ENCODE data around the genes MAP9 and PDGFC.

GRCh38 chr4:154588011-154588714, 2.4 kb downstream of the FGA start:
- PRO-cap = no peak

GRCh38 chr4:155304408-155305284, 72.1 kb downstream of the MAP9 start:
- PRO-cap = bidirectional peak, plus-strand start at chr4:155304769, minus-strand start at chr4:155304520

- PRO-cap = no peak
These were observed at the start of gene MAP9 for GRCh38 chr4:155376184-155377446. MAP9 (minus strand) TSS chr4:155376965.

GRCh38 chr4:155392797-155393270, 16.1 kb upstream of the MAP9 start:
- PRO-cap = no peak

DNA sequence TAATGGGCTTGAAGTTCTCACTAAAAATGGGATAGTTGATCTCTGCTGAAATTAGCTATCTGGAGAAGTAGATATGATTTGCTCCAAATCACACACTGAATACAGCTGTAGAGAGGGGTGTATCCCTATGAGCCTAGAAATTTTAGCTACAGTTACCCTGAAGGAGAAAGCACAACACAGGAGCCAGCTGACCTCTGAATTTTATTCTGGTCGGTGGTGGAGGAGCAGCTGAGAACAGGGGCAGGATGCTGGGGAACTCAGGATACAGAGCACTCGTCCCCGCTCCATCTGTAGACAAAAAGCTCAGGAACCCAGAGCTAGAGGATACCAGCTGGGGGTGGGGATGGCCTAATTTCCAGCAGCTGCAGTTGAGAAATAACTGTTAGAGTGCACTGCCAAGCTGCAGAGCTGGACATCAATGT, 122.2 kb upstream of the GUCY1A1 start:
- PRO-cap = no peak

DNA sequence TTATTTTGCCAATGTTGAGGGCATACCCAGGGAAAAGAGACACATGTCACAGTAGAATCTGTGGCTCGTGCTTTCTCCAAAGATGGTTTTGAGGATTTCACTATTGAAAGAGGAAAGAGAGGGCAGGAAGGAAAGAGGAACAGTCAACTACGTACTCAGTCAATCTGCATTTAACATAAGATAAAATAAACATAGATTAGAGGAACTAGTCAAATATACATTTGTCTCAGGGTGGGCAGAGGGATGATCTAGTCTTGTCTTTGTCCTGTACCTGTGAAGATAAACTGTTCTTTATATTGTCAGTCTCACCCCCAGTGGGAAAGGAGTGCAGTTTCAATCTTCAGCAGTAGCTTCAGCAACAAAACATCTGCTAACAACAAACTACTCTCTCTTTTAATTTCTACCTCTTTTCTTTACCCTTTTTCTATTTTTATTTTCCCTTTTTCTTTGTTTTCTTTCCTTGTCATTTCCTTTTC, 51.6 kb upstream of the GUCY1A1 start:
- PRO-cap = no peak

GRCh38 chr4:155667504-155668617, 1.2 kb downstream of the GUCY1A1 start:
- PRO-cap = bidirectional peak, plus-strand start at chr4:155667662, minus-strand start at chr4:155667575; bidirectional peak, plus-strand start at chr4:155668103, minus-strand start at chr4:155668028; unidirectional peak, minus-strand start at chr4:155668161

GRCh38 chr4:155832673-155833057, 33.4 kb downstream of the ASIC5 start:
- PRO-cap = no peak

DNA sequence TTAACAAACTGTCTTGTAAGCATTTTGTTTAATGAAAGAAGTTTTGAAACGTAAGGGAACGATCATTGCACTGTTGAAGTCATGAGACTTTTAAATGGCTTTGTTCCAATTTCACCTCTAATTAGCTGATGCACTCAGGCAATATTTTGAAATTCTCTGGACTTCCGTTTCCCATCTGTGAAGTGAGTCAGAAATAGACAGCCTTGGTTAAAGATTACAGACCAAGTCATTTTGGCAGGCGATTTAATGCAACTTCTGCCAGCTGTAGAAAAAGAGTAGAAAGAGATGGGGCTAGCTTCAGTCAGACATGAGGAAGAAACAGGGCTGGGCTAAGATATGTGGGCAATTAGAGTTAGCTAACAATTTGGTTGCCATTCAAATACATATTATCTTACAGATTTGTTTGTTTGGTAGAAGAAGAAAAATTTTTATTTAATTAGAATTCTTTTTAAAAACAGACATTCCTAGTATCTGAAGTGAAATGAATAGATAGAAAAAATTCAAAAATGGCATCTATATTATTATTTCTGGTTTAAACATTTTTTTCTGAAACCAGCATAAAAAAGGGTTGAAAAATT, 14.0 kb upstream of the TDO2 start:
- PRO-cap = no peak

GRCh38 chr4:155908032-155909129, 4.9 kb downstream of the TDO2 start:
- PRO-cap = no peak

DNA sequence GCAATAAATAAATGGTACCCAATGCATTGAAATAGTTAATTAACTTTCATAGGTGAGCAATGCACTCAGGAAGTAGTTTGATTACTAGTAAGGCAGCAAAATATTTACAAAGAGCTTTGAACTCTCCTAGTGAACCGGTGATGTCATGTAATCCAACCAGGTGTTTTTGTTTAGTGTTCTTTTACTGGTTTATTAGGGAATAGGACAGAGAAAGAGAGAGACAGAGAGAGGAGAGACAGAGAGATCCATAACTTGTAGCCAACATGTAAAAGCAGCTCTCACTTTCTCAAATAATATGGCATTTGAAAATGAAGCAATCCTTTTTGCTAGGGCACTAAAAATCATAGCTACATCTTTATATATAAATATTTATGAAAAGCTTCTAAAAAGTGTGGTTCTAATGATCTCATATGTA, 228.7 kb upstream of the CTSO start:
- PRO-cap = no peak

DNA sequence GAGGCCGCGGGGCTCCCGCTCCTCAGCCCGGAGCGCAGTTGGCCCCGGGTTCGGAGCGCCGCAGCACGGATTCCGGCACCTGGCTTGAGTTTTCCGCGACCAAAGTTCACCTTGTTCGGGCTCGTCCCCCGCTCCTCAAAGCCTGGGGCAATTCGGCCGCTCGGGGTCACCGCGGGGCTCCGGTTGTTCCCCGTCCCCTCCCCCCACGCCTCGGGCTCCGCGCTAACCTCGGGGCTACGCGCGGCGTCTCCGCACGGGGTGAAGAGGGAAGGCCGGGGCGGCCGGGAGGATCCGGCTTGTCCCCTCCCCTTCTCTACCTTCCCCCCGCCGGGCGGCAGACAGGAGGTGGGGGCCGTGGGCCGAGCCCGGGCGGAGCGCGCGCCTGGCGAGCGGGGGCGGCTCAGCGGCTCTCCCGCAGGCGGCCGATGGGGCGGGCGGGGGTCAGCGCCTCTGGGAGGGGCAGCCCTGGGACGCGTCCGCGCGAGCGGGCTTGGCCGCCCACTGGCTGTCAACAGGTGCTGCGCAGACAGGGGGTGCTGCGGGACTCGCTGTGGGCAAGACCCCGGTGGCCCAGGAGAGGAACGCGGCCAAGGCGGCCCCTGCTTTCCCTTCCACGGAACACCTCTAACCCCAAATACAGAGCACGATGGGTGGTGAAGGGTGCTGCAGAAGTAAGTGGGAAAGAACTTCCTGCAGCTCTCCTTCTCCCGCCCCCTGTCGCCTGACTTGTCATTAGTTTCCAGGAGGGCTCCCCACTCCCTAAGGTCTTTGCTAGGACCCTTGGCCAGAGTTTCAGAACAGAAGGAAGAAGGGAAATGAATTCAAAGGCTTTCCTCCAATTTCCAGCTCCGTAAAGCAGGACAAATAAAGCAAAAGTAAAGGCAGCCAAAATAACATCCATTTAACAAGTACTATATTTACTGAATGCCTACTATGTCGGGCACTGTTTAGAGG, at the start of gene PDGFC:
PDGFC (minus strand) TSS at position 260 of the 954 bp plus-strand sequence.
- PRO-cap = bidirectional peak, plus-strand start at position 406 of the sequence, minus-strand start at position 260 of the sequence; unidirectional peak, minus-strand start at position 677 of the sequence

DNA sequence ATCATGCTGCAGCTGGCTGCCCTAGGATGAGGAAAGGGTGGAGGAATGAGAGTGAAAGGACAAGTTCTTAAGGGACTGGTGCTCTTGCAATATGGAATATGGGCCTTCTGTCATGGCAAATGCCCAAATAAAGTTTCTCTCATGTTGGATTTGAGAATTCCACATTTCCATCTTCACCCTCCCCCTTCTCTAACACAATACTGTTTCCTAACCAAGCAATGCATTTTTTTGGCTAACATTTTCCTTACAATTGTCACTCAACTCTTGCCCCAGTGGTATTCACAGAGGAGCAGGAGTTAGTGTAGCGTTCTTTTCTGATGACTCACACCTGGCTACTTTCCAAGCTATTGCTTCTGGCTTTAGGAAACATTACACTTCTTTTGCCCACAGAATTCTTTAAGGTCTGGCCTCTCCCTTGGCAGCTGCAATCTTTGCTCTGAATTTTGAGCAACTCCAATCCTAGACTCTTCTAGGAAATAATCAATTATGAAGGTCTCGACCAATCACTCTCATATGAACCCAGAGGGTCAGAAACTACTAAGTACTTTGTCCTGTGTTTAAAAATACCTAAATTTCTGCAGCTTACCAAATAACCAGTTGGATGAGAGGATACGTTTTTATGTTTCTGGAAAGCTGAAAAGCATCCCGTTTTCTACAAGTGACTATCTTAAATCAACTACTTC, 27.6 kb upstream of the PDGFC start:
- PRO-cap = no peak

GRCh38 chr4:158170390-158171114, 2.3 kb downstream of the GASK1B start:
- PRO-cap = bidirectional peak, plus-strand start at chr4:158170764, minus-strand start at chr4:158170708

GRCh38 chr4:158215840-158216897, 5.9 kb downstream of the TMEM144 start:
- PRO-cap = no peak

DNA sequence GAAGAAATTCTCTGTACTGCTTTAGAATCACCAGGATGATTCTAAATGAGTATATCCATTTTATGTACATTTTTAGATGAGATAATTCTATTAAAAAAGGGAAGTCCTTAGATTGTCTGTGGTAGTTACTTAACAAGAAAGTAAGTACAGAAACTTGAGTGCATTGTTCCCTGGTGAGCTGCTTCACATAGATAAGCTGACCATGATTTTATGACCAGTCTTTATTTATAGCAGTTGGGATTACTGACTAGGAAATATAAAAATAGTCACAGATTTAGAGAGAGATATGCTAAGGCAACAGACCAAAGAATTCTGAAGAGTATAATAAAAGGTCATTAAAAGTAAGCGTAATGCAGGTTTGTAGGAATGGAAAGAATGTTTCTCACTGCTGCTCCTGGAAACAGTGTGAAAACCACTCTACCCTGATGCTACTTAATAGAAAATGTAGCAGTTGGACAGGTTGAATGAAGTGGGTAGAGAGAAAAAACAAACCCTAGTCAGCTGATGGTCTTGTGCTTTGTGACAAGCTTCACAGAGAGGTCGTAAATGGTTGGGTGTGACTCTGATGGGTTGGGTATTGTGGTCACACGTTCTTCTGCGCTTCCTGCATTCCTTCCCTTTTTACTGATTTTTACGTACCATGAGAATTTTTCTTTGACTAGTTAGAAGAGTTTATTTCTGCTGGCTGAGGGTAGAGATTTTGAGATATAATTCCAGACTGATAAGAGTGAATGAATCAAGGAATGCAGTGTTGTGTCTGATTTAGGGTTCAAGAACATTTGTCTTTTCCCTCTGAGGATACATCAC, 41.2 kb downstream of the FNIP2 start:
- PRO-cap = bidirectional peak, plus-strand start at position 559 of the sequence, minus-strand start at position 466 of the sequence

DNA sequence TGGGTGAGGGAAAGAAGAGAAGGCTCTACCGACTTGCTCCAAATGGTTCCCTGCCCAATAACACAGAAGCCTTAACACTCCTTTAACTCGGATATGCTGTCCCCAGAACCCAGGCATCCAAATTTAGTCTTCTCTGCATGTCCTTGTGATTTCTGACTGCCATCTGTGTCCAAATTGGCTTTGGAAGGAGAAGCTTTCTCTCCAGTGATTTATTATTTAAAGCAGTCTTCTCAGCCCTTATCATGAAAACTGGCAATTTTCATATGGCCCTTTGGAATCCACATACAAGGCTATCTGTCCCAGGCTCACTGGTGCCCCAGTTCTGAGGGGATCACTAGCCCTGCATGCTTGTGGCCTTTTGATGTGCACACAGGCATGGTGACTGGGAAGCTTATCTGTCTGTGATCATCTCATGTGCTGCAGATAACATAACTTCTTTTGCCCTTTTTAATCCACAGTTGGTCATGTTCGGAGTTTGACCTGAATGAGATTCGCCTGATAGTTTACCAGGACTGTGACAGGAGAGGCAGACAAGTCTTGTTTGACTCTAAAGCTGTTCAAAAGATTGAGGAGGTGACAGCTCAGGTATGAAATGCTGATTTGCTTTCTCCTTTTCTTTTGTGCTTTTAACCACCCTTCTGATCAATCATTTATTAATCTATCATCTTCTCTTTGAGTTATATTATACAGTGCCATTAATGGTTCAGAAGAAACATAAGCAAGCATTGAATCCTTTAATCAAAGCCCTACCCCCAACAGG, 56.8 kb downstream of the FNIP2 start:
- PRO-cap = no peak

GRCh38 chr4:158830525-158831551, 62.0 kb downstream of the FNIP2 start:
- PRO-cap = no peak

DNA sequence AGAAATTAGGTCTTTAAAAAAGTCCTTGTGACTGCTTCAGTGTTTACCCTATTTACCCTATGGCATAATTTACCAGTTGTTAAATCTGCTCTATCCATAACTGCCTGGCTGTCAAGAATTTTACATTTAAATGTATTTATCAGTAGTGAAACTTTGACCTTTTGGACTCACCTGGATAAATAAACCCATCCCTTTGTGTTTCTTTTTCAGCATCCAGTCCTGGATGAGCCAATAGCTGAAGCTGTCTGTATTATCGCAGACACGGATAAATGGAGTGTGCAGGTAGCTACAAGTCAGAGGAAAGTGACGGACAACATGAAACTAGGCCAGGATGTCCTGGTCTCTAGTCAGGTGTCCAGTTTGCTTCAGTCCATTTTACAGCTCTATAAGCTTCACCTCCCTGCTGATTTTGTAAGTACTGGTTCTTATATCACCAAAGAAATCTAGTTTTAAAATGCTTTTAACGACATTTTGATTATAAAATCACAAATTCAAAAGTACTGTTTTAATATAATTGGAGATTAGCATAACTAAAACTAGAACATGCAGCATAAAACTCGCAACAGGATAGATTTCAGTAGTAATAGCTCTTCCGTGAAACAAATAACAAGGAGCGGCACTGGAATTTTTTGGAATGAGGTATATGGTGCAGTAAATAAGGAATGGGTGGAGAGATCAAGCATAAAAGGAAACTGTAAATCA, 122.6 kb downstream of the FNIP2 start:
- PRO-cap = no peak

GRCh38 chr4:159175203-159176135, 72.6 kb downstream of the RAPGEF2 start:
- PRO-cap = no peak

Measured in mucosa of descending colon (tissue), 1 donor.